H9 (cell line): Measurements from ENCODE around the gene UNC93A.

GRCh38 chr6:166569311-166570025 lies 17.0 kb downstream of the RAMACL start:
- PRO-cap, result no peak

DNA sequence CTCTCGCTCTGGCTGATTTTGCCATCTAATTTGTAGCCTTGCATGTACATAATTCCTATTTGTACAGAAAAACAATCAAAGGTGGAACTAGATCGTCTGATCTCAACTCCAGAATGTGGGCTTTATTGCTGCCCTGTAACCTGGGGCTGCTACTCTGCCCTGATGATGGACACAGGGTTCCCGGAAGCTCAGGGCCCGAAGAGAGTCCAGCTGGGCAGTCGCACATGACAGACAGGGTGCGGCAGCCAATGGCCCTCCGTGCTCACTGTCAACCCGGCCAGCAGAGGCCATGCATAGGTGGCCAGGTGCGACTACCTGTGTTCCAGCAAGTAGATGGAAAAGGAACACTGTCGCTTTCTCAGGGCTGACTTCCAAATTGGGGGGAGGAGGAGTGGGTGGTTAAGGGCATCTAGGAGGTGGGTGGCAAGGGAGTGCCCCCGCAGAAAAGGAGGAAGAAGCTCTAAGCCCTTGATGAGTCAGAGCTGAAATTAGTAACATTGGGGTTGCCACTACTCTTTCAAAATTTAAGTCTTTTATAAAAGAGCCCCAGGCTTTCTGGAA lies 2.2 kb upstream of the RAMACL start:
- PRO-cap, result no peak

GRCh38 chr6:166625144-166625574 lies 1.9 kb downstream of the RPS6KA2 start:
- PRO-cap, result no peak

DNA sequence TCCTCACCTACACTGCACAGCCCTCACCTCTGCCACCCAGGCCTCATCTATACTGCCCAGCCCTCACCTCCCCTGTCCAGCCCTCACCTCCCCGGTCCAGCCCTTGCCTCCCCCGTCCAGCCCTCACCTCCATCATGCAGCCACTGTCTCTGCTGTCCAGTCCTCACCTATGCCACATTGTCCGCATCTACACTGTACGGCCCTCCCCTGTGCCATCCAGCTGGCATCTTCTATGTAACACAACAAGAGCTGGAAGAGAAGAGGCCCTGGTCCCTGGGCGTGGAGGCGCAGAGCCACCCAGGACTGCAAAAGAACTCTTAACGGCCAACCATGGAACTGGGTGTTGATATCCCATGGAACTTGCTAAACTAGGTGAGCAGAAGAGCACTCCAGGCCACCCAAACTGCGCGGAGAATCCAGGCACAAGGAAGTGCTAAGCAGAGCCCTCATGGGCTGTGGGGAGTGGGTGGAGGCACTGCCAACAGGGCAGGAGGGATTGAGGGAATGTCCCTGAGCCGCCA lies 30.9 kb downstream of the RNASET2 start:
- PRO-cap, result no peak

DNA sequence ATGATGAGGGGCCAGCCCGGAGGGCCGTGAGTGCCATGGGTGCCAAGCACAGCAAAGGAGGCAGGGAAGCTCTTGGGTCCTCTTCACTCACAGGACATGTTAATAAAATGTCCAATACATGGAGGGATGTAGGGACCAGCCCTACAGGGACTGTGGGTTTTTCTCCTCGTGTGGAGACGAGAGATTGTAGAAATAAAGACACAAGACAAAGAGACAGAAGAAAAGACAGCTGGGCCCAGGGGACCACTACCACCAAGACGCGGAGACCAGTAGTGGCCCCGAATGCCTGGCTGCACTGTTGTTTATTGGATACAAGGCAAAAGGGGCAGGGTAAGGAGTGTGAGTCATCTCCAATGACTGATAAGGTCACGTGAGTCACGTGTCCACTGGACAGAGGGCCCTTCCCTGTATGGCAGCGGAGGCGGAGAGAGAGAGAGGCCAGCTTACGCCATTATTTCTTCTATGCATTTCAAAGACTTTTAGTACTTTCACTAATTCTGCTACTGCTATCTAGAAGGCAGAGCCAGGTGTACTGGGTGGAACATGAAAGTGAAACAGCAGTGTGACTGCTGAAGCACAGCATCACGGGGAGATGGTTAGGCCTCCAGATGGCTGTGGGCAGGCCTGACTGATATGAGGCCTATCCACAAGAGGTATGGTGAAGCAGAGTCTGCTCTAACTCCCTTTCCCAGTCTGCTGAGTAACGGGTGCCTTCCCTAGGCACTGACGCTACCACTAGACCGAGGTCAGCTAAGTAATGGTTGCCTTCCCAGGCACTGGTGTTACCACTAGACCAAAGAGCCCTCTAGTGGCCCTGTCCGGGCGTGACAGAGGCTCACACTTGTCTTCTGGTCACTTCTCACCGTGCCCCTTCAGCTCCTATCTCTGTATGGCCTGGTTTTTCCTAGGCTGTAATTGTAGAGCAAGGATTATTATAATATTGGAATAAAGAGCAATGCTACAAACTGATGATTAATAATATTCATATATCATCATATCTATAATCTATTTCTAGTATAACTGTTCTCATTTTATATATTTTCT lies 5.3 kb downstream of the RNASET2 start:
- PRO-cap, result no peak

DNA sequence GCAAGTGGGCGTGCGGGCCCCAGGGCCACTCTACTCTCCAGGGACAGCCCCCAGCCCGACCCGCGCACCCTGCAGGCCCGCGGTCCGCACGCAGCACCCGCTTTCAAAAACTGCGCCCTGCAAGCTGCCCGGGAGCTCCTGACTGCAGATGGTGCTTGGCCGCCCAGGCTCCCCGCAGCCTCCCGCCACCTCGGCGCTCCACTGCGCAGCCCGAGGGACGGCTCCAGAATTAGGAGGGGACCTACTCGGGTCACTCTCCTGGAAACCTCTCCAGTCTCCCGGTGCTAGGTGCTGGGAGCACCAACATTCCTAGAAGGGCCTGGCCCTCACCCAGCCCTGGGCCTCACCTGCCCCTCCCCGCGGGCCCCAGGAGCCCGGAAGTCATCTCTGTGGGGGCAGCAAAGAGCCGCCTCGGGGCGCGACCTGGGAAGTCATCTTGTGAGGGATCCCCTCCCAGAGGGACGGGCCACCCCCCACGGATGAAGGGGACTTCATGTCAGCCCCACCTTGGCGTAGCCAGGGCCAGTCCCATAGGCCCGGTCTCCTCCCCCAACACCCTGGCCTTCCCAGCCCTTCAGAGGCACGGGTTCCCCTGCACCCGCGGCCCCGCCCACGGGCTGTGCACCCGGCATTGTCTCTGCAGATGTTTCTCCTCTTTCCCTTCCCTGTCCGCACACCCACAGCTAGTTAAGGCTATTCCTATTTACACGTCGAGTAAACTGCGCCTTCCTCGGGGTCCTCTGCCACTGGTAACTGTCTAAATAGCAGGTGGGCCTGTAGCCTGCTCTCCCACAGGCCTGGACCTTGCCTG lies 736 bp upstream of the RNASET2 start:
- PRO-cap, result no peak

DNA sequence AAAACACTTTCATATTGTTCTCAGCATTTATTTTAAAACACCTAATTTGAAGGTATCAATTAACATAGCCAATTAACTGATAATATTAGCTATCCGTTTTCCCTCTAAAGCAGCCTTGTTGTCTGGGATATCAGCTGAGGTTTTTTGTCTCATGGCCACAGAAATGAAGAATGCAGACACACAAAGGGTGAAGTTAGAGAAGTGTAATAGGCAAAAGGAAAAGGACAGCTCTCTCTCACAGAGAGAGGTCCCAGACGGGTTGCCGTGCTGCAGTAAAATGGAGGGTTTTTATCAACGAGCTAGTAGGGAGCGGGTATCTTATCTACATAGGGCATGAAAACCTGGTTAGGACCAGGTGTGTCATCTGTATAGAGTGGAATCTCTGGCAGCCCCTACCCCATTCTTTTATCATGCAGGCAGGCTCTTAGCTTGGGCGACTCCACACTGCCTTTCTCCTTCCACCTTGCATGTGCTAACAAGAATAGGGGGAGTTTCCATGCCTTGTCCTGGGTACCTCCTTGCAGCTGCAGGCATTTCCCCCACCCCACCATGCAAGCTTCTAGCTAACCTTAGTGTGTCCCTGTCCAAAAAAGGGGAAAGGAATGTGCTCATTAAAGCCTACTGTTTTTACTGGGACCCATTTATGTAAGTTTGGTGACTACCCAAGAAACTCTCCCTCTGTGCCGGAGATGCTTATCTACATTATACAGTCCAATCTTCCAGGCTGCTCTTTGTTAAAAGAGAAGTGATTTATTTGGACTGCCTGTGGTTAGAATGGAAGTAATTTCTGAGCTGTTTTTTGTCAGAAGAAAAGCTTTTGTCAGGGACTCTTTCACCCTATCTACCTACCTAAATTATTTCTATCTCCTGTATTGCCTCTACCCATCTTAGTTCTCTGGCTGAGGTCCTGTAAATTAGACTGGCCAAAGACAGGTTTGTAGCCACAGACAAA lies 10.6 kb upstream of the CEP43 start:
- PRO-cap, result no peak

GRCh38 chr6:166997391-166998074 lies 1.7 kb upstream of the CEP43 start:
- PRO-cap, result no peak

DNA sequence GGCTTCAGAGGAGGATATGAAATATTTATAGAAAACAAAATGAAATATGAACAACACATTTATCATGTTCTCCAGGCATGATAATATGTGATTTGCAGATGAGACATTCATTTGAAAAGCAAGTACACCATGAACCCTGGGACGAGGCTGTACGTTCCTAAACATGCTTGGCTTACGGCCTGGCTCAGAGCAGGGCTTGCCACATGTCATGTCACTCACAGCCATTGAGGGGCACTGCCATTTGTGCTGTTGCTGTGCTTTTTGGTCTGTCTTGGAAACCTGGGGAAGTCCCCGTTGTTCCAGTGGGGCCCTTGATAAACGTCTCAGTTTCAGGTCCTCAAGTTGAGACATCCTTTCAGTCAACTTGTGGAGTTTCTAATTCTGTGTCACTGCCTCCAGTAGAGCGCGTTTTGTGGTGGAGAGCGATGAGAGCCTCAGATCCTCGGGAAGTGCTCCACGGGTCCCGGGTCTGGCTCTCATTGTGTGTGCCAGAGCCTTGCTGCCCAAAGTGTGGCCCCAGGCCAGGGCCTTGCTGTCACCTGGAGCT lies 43.1 kb upstream of the CCR6 start:
- PRO-cap, result no peak

DNA sequence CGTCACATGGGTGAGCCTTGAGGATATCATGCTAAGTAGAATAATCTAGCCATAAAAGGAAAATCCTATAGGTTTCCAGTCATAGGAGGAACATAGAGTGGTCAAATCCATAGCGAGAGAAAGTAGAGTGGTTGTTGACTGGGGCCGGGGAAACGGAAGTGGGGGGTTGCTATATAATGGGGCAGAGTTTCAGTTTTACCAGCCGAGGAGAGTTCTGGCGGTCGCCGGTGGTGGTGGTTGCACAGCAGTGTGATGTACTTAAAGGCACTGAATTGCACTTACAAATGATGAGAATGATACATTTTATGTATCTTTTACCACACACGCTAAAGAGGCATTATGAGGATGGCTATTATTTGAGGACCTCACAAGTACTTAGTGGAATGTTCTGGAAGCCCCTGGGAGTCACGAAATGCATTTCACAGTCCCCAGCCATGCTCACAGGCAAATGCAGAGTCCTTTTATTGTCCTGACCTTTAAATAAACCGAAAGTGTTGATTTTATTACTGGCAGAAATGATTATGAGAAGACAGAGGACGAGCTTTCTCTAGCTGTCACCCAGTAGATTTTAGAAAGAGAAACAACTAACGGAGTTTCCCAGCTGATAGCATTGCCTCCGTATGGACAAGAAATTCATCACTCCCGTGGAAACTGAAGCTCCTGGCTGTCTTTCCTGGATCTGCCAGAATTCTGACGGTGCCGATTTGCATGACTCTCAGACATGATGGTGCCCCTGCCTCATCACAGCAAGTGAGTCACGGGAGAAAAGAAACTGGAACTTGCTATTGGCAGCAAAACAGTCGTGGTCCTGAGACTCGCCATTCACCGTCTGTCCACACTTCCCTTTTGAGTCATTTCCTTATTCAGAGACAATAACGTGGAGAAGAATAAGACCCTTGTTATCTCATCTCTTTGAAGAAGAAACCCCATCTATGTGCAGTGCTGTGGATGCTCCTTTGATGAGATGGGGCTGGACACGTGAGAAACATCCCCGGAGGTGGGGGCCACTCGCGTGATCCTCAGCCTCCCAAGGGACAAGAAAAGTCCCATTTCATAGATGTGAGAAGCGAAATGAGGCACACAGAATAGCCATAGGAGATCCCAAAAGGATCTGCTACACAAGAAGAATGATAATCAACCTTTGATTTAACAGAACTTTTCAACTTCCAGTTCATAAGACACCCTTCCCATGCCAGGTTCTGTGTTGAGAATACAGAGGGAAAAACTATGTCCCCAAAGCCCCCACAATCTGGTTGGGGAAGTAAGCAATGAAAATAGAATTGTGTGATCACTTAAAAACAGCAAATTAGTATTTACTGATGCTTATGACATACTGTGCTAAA lies 4.4 kb downstream of the GPR31 start:
- PRO-cap, result no peak

DNA sequence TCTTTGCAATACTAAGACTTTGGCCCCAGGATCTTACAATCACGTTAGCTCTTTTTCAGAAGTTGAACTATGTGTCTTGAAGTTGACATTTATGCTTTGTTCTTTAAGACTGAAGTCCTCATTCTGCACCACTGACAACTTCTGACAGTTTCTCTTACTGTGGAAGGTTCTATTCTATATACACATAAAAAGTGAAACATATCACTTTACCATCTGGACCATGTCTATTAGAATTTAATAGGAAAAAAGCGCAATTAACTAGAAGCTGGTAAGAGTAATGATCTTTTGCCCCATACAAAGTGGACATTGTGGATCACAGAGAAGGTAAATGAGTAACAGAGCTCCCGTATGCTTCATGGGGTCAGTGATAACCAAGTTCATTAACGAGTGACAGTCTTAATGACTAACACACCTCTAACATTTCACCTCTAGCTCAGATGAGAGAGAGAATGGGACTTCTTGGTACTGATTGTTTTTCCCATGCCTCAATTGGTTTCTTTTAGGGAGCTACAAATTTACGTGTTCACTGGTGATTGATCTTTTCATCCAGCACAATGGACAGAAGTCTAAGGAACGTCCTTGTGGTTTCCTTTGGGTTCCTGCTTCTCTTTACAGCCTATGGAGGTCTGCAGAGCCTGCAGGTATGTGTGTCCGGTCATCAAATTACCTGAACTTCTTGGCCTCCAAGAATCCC lies at the start of gene UNC93A:
Gene UNC93A, plus strand, starts transcription at position 380 of the 694 bp plus-strand sequence.
- PRO-cap, result no peak

DNA sequence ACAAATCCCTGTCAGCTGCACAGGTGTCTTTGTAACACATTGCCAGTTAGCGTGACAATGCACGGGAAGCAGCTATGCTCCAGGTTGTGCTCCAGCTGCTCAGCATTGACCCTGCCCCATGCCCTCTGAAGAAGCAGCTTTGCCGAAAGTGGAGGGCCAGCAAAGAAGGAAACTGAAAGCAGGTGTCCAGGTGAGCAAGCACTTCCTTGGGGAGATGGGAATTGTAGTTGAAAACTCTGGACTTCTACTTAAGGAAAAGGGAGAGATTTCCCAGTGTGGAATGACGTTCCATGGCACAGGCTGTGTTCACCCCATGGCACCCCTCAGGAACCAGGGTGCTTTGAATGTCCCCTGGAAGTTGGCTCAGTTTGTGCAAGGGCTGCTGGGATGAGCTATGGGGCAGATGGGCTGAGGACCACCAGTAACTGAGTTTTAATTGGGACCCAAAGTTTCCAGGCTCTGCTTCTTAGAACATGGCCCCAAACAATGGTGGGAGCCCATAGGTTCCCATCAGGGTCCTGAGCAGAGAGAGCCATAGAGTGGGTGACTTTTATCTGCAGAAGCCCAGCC lies 125.9 kb downstream of the TTLL2 start:
- PRO-cap, result no peak

- PRO-cap, result no peak
Measured at GRCh38 chr6:167495486-167495864, 170.6 kb downstream of the TTLL2 start.

DNA sequence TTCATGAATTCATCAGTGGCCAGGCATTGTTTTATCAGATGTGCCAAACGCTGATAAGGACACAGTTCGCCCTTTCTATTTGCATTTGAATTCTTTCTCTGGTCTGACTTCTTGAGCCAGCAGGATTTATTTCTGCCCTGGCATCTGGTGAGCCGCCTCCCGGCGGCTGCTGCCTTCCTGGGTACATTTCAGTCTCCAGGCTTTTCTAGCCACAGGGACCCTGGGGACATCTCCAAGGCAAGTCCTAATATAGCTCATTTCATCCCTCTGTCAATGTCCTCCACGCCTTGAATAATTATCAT lies 170.9 kb downstream of the TTLL2 start:
- PRO-cap, result no peak

DNA sequence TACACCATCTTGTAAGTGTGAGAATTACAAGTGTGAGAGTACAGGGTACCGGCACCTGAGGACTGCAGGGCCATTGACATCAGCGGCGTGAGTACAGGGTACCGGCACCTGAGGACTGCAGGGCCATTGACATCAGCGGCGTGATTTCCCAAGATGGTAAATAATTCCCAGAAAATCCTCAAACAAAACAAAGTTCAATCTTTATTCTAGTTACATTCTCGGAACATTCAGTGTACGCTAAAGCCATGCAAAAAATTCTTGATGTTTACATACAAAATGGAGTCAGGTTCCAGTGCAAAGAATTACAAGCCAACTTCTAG lies 172.5 kb downstream of the TTLL2 start:
- PRO-cap, result no peak

- PRO-cap, result no peak
Measured at GRCh38 chr6:167700186-167700593, 126.5 kb upstream of the AFDN start.

DNA sequence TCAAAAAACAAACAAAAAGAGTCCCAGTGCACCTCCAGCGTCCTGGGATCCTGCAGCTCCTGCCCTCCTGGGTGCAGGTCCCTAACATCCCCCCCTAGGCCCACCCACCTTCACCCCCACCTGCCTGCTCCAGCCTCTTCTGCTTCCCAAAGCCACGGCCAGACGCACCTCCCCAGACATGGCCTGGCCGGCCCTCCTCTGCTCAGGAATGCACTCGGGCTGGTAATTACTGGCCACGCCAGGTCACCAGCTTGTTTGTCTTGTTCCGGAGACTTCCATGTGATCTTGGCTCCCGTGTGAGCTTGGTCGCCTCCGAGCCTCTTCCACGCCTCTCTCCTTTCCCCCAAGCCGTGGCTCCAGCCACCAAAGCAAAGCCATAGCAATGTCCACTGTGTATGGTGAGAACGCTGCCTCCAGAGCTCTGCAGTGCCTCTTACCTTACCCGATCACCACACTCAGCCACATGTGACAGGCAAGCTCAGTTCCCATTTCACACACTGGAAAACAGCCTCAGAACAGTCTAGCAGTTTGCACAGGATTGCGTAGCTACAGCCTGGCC lies 48.2 kb upstream of the AFDN start:
- PRO-cap, result no peak

GRCh38 chr6:167786834-167787472 lies 39.8 kb upstream of the AFDN start:
- PRO-cap, result no peak

DNA sequence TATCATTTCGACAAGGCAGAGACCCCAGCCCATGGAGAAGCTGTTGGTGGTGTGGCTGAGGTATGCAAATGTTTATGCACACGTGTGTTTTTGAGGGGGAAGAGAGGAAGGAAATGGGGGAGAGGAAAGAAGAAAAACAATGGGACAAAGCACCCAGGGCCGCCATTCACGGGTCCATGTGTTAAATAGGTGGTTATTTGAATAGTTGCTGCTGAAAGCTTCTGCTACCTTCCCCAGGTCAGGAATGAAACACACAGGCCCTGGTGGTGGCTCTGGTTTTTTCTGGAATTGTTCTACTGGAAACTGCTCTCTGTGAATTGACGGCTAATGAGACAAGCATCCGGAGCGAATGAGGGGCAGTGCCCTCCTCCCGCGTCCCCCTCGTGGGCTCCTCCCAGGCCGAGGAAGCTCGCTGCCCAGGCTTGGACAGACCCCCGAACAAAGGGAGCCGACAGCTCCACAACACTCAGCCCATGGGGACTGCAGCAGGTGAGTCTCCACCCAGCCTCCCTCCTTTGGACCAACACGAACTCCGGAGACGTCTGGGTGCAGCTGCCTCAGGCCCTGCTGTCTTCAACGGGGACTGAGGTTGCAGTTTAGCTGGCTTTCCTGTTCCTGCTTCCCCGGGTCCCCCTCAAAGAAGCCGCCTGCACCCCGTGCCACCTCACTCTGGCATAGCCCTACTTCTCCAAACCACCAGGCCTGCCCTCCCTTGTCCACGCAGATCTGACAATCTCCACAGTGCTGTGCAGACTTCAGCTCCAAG lies 31.4 kb upstream of the AFDN start:
- PRO-cap, result no peak

DNA sequence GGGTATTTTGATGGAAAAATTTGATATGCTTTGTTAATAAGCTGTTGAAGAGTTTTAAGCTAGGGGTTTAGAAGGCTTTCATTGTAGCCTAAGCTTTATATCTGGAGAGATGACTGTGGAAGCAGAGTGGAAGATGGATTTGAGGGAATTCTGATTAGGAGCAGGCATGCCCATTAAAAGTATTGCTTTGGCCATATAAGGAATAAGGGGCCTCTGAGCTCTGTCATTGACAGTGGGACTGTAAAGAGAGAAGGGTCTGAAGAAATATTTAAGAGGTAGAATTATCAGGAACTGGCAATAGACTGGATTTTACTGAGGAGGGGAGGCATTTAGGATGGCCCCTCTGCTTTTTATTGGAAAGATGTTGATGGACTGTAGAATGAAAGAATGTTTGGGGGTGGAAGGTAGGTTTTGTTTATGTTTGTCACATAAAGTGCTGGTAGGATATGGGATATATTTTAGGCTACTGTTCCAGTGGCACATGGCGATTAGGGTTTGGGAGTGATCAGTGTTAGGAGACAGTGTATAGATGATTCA lies 50.2 kb downstream of the AFDN start:
- PRO-cap, result no peak